Cardiac septum (tissue), 1 donor: ENCODE data around the gene RAB5A.

- PRO-cap, result no peak
Measured at GRCh38 chr3:17218875-17219448, 334.2 kb downstream of the PLCL2 start.

- PRO-cap, result unidirectional peak, plus-strand start at chr3:17300664
Measured at GRCh38 chr3:17300389-17300909, 415.7 kb downstream of the PLCL2 start.

- PRO-cap, result no peak
Measured at GRCh38 chr3:17493192-17494049, 249.0 kb downstream of the TBC1D5 start.

GRCh38 chr3:17708511-17708969 lies 33.9 kb downstream of the TBC1D5 start:
- PRO-cap, result no peak

- PRO-cap, result no peak
Measured at GRCh38 chr3:18679296-18679821, 254.2 kb upstream of the SATB1 start.

DNA sequence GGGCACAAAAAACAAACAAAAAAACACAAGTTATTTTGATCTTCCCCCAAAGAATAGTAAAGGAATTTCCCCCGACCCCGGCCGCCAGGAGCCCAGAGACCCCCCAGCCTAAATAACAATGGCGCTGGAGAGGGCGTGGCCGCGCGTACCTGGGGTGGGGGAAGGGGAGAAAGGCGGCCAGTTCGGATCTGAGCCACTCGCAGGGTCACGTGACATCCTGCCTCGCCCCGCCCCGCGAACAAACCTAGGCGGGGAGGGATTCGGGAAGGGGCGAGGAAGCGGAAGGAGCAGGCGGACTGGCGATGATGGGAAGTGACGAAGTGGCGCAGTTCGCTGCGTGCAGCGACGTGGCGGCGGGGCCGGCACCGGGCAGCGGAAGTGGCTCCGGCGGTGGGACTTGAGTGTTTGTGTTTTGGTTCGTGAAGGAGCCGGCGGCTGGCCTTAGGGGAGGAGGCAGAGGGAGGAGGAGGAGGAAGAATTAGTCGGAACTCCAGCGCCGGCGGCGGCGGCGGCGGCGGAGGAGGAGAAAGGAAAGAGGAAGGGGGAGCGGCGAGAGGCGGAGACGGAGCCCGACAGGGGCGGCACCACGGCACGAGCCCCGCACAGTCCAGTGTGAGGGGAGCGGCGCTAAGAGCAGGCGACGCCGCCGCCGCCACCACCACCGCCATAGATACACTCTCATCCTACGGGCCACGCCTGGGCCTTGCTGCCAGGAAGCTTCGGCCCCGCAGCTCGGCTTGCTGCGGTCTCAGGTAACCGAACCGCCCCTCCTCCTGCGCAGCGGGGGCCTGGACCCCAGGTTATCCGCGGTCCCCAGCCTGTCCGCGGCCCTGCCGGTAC lies at the start of gene RAB5A:
Gene RAB5A (plus strand): TSS at position 328 of the 840 bp plus-strand sequence.
- PRO-cap, result bidirectional peak, plus-strand start at position 610 of the sequence, minus-strand start at position 240 of the sequence

GRCh38 chr3:19951460-19952316 lies 4.8 kb downstream of the RAB5A start:
- PRO-cap, result no peak

GRCh38 chr3:20115146-20115396 lies 70.9 kb downstream of the SGO1 start:
- PRO-cap, result no peak

DNA sequence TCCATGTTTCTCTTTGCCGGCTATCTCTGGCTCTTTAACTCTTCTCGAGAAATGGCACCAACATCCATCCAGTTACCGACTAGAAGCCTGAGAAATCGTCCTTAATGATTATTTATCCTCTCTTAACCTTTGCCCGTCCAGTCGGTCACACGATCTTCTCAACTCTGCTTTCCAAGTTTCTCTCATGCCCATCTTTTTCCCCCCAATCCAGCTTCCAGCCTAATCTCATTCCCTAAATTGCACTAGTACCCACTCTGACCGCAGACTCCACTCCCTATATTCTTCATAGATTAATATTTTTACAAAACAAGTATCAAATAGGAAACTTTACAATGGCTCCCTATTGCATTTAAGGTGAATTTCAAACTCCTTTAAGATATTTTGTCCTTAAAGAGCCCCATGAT lies 691 bp upstream of the SGO1 start:
- PRO-cap, result no peak

DNA sequence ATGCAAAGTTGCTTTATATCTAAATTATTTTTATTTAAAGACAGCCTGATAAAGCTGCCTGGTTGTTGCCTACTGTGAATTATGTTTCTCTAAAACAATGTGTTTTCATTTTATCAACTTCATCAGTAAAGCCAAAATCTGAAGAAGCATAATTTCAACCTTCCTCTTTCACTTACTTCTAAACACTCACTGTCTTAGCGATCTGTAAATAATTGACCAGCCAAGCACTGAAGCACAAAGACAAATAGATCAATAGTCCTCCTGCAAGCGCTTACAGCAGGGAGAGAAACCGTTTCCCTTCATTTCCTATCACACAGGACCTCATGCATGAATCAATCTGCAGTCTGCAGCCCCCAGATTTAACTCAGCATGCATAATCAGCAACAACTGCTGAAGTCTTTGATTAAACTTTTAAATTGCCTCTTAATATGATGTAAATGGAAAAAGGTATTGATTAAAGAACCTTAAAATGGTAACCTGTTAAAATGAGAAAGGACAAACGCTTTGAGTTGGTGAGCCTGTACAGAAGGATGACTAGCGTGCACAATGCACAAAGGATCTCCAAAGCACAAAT lies 370.1 kb upstream of the ZNF385D start:
- PRO-cap, result no peak

DNA sequence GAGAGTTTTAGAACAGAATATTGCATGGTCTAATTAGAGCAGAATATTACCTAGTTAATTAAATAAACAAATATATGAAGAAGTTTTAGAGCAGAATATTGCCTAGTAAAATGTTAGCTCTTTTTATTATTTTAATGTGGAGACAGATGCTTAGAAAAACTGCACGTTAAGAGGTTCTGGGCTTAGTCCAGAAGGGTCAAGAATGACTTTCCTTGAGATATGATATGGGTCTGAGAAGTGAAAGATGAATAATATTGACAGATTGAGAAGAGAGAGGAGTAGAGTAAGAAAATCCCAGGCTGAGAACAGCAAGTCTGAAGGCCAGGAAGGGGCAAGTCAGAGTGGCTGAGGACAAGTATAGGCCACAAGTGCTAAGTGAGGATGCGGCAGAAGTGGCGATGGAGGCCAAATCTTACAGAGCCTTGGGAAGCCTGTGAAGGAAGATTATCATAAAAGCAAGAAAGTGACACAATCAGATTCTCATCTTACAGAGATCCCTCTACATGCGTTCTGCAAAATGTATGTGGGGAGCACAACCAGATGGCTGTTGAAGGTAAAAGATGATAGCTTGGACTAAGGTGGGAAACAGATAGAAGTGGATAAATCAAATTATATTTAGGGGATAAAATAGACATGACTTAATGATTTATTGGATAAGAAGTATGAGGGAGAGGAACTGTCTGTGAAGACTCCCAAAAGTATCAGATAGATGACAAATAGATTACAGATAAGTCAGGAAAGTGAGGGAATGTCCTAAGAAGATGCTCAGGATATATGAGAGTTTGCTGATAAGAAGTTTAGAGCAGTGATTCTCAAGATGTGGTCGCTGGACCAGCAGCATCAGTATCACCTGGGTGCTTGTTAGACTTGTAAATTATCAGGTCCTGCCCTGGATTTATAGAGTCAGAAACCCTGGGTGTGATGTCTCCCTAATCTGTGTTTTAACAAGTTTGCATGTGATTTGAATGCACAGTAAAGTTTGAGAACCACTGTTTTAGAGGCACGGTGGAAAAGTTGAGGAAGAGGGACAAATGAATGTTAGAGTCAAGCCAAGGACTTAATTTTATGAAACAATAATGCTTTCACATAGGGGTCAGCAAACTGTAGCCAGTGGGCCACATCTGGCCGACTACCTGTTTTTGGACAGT lies 189.8 kb downstream of the UBE2E2 start:
- PRO-cap, result no peak

DNA sequence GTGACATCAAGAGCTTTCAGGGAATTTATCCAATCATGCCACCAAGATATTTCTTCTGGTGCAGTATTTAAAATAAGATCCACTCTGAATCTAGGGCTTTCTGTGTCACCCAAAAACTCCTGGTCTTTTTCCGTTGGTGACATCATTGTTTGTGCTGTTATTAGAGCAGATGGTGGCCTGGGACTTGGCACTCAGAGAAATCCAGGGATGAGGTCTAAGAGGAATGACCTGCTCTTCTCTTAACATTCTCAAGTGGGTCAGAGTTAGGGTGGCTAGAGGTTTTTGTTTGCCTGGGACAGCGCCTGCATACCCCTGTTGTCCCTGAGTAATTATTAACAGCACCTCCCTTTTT lies 56.9 kb upstream of the UBE2E1 start:
- PRO-cap, result no peak

GRCh38 chr3:23750812-23751898 lies 54.6 kb upstream of the UBE2E1 start:
- PRO-cap, result no peak

GRCh38 chr3:23859100-23859557 lies 53.4 kb downstream of the UBE2E1 start:
- PRO-cap, result no peak

- PRO-cap, result no peak
Measured at GRCh38 chr3:23961842-23962797, 17.0 kb downstream of the NR1D2 start.

DNA sequence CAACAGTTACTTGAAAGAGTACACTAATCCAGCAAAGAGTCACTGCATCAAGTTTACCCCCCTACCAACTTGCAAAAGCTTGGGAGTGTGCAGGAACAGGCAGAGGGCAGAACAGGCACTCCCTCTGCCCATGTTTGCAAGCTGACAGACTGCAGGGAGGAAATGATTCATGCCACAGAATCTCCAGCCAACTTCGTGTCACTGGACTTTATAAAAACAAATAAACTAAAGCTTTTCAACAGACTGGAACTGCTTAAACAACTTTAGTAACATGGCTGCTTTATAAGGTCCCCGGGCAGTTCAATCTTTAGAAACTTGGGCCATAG lies 129.5 kb downstream of the THRB start:
- PRO-cap, result no peak

GRCh38 chr3:24493694-24494192 lies 907 bp downstream of the THRB start:
- PRO-cap, result bidirectional peak, plus-strand start at chr3:24494349, minus-strand start at chr3:24494128

- PRO-cap, result no peak
Measured at GRCh38 chr3:24505664-24505991, 11.0 kb upstream of the THRB start.

GRCh38 chr3:24521278-24522217 lies 26.9 kb upstream of the THRB start:
- PRO-cap, result no peak

DNA sequence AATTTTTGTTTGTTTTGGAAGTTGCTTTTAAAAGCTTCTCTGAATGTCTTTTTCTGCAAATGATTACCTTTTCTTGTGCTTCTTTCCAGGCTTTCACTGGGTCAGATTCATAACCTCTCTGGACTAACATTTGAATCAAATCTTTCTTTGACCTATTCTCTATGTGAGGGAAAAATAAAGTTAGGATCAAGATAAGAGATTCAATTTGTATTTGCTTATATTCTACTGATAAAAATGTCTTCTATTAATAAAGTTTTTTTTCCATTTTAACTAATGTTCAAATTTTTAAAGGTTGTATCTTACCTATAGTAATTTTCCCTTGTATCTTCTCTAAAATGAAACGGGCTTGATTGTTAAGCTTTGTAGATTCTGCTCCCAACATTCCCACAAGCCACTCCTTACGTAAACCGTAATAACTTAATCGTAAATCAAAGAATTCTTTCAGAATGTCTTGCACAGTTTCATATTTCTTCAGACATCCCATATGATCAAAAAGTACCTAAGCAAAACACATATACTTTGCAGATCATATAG lies 46.3 kb downstream of the TOP2B start:
- PRO-cap, result no peak